ENCODE measurements around a stretch of chr10.

- PRO-cap, result no peak
- RAMPAGE, long total RNA, 3 experiments, result no peak in any of the 3 experiments
Measured at GRCh38 chr10:348306-349005, 213.2 kb downstream of the ZMYND11 start.

DNA sequence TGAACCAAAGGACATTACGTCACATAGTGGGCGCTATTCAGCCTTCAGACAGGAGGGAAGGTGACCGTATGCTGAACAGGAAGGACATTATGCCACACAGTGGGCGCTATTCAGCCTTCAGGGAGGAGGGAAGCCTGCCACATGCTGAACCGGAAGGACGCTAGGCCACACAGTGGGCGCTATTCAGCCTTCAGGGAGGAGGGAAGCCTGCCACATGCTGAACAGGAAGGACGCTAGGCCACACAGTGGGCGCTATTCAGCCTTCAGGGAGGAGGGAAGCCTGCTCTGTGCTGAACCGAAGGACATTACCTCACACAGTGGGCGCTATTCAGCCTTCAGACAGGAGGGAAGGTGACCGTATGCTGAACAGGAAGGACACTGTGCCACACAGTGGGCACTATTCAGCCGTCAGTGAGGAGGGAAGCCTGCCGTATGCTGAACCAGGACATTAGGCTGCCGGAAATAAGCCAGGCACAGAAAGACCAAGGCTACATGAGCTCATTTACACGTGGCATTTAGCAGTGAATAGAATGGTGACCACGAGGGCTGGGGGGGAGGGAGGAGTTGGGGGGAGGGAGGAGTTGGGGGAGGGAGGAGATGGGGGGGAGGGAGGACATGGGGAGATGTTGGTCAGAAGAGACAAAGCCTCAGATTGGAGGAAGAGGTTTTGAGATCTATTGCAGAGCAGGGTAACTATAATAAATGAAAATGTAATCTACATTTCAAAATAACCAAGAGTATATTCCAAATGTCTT, 259.5 kb downstream of the ZMYND11 start:
- PRO-cap, result bidirectional peak, plus-strand start at position 607 of the sequence, minus-strand start at position 464 of the sequence
- RAMPAGE, long total RNA, 3 experiments, result no peak in any of the 3 experiments

DNA sequence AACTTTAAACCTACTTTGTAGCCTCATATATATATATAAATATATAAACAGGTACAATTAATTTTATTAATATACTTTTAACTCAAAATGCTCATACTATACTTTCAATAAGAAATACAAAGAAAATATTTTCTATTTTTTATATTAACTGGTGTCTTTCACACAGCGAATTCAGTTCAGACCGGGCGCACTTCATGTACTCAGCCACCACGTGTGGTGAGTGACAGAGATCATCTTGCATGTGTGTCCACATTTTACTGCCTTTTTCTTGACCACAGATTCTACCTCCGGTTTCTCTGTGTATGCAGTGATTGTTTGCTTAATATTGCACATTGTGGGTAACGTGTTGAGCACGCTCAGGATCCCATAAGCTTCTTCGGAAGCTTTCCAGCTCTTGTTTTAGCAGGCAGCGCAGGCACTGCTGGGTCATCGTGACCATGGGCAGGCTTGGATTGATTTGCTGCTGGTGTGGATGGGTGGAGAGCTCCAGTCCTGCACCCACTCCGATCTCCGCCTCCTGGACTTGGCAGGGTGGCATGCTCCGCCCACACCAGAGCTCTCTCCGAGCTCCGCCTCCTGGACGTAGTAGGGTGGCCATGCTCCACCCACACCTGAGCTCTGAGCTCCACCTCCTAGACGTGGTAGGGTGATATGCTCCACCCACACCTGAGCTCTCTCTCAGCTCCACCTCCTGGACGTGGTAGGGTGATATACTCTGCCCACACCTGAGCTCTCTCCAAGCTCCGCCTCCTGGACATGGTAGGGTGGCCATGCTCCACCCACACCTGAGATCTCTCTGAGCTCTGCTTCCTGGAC, 253.3 kb downstream of the DIP2C start:
- PRO-cap, result no peak
- RAMPAGE, long total RNA, 3 experiments, result no peak in any of the 3 experiments

DNA sequence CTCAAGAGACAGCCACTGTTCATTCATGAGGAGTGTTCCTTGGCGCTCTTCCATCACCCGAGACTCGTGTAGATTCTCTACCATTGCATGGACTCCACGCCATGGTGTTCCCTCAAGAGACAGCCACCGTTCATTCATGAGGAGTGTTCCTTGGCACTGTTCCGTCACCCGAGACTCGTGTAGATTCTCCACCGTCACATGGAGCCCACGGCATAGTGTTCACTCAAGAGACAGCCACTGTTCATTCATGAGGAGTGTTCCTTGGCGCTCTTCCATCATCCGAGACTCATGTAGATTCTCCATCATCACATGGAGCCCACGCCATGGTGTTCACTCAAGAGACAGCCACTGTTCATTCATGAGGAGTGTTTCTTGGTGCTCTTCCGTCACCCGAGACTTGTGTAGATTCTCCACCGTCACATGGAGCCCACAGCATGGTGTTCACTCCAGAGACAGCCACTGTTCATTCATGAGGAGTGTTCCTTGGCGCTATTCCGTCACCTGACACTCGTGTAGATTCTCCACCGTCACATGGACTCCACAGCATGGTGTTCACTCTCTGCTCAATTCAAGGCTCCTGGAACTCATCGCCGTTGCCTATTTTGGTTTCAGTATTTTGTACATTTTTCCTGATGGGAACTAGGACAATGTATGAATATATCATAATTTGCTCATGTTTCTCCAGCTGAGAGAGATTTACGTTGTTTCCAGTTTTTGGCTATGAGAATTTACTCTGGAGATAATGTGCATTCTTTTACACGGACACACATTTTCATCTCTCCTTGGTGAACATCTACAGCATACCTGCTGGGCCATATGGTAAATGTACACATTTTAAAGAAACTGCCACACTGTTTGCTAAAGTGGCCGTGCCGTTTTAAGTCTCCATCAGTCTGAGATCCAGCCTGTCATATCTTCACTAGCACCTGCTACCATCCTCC, 245.1 kb downstream of the DIP2C start:
- PRO-cap, result no peak
- RAMPAGE, long total RNA, 3 experiments, result no peak in any of the 3 experiments

DNA sequence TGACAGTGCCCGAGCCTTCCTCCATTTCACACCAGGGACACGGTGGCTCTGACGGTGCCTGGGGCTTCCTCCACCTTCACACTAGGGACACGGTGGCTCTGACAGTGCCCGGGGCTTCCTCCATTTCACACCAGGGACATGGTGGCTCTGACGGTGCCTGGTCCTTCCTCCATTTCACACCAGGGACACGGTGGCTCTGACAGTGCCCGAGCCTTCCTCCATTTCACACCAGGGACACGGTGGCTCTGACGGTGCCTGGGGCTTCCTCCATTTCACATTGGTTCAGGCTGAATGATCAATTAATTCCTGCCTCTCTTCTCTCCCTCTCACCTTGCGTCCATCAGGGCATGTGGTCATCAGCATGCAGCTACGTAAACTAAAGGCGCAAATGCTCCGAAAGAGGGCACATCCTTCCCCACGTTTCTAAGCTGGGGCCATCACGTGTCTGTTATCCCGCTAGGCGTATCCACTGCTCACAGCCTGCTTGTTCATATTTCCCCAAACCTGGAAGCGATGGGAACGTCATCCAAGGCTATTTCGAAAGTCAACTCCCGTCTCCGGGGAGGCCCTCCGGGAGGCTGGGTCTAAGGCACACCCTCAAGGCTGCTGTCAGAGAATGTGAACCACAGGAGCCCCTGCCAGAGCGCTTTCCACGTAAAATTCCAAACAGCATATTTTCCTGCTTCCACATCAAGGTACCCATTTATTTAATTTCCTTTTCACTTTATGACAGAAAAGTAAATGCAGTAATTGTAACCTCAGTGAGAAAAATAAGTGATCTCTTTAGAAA, 199.3 kb downstream of the DIP2C start:
- PRO-cap, result unidirectional peak, plus-strand start at position 612 of the sequence
- RAMPAGE, long total RNA, 3 experiments, result no peak in any of the 3 experiments

GRCh38 chr10:526751-527410, 162.6 kb downstream of the DIP2C start:
- PRO-cap, result no peak
- RAMPAGE, long total RNA, 3 experiments, result no peak in any of the 3 experiments

GRCh38 chr10:650486-651551, 38.6 kb downstream of the DIP2C start:
- PRO-cap, result unidirectional peak, minus-strand start at chr10:651417
- RAMPAGE, long total RNA, 3 experiments, result no peak in any of the 3 experiments

GRCh38 chr10:654005-654864, 35.2 kb downstream of the DIP2C start:
- PRO-cap, result no peak
- RAMPAGE, long total RNA, 3 experiments, result no peak in any of the 3 experiments

- PRO-cap, result no peak
- RAMPAGE, long total RNA, 3 experiments, result no peak in any of the 3 experiments
Measured at GRCh38 chr10:665395-665896, 24.0 kb downstream of the DIP2C start.

- PRO-cap, result no peak
- RAMPAGE, long total RNA, 3 experiments, result no peak in any of the 3 experiments
Measured at GRCh38 chr10:828424-829144, 102.9 kb downstream of the LARP4B start.

DNA sequence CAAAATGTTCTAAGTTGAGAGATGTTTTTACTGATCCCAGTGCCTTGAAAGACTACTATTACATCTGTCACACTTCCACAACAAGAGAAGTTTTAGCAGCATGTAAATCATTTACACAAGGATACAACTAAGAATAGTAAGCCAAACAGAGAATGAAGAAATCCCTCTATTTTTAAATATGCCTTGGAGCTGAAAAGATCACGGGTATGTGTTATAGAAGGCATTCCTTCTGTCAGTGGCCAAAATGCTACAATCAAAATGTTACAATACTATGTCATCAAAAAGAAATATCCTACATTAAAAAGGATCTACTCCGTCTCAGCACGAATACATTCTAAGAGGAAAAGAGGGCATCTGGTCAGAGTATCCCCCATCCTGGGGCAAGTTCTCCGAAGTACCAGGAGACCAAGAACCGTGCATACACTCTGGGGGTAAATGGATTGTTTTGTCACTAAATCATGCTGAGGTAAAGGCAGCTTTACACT, 52.5 kb downstream of the LARP4B start:
- PRO-cap, result unidirectional peak, plus-strand start at position 219 of the sequence
- RAMPAGE, long total RNA, 3 experiments, result no peak in any of the 3 experiments

DNA sequence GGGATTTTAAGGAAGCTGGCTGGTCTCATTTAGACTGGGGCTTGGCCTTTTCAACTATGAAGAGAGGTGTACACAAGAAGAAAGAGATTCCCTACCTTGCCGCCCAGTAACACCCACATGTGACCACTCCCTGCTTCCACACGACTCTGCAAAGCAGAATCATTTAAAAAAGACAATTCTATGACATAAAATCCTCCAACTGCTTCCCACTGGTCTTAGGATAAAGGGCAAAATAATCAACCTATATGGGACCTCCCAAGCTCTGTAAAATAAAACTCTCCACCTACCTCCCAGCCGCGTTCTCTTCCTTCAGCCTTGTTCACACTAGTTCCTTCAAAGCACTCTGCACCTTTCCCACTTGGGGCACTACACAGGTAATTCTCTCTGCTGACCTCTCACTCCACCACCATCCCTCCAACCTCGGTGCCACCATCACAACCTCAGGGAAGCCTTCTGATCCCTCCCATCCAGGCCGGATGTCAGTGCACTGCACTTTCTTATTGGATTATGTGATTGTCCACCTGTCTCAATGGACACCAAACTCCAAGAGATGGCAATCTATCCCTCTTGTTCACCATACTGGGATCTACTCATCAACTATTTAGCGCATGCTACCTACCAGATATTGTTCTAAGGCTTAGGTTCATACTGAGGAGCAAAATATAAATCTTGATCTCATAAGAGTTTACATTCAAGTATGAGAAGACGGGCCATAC, 7.1 kb downstream of the LARP4B start:
- PRO-cap, result no peak
- RAMPAGE, long total RNA, 3 experiments, result no peak in any of the 3 experiments

- PRO-cap, result unidirectional peak, minus-strand start at chr10:1048069
- RAMPAGE, long total RNA, 3 experiments, result no peak in any of the 3 experiments
Measured at GRCh38 chr10:1047864-1048225, 1.1 kb downstream of the IDI1 start.

DNA sequence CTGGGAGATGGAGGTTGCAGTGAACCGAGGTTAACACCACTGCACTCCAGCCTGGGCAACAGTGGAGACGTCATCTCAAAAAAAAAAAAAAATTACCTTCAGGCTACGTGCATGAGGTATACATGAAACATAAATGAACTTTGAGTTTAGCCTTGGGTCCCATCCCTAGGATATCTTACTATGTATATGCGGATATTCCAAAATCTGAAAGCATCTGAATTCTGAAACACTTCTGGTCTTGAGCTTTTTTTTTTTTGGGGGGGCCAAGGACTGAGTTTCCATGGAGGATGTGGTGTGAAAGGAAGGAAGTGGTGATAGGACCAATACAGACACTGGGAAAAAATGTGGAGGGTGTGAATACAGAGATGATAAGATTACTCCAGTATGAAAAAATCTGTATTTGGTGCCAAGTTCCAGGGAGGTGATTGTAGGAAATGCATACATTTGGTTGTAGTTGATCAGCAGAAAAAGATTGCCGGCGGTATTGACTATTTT, 5.6 kb downstream of the WDR37 start:
- PRO-cap, result no peak
- RAMPAGE, long total RNA, 3 experiments, result no peak in any of the 3 experiments

DNA sequence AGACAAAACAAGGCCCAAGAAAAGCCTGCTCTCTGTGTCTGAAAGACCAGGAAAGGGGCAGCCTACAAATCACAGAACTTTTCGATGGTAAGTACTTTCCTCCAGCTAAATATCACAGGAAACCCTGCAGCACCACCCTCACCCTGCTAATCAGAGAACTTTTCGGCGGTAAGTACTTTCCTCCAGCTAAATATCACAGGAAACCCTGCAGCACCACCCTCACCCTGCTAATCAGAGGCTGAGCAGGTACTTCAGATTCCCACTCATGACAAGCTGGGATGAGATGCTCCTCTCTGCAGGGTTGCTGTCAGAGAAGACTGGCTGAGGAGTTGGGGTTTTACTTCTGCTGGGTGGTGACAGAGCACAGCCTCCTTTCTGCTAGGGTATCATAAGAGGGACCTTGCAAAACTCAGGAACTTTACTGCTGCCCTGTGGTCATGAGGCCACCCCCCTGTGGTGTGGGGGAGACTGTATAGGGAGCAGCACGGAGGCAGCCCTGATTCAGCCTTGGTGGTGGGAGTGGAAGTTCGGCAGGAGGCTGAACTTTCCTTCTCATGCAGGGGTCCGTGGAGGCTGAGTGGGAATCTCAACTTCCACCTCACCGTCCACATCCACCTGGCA, 7.2 kb downstream of the WDR37 start:
- PRO-cap, result no peak
- RAMPAGE, long total RNA, 3 experiments, result no peak in any of the 3 experiments

DNA sequence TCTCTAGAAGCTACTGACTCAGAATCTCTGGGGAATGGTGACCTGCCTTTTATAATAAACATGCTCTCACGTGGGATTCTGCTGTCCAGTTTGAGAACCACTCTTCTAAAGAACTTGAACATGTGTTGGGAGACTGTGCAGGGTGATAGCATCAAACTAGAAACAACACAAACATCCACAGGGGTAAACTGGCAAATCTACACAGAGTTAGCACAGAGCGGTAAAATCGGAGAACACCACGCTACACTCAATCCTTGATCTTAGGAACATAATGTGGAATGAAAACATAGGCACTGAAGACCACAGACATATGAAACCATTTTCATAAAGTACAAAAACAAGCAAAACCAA, 79.1 kb downstream of the WDR37 start:
- PRO-cap, result no peak
- RAMPAGE, long total RNA, 3 experiments, result no peak in any of the 3 experiments

- PRO-cap, result no peak
- RAMPAGE, long total RNA, 3 experiments, result no peak in any of the 3 experiments
Measured at GRCh38 chr10:1240181-1240724, 184.1 kb downstream of the WDR37 start.

- PRO-cap, result no peak
- RAMPAGE, long total RNA, 3 experiments, result no peak in any of the 3 experiments
Measured at GRCh38 chr10:1488857-1489655, 248.3 kb downstream of the ADARB2 start.

DNA sequence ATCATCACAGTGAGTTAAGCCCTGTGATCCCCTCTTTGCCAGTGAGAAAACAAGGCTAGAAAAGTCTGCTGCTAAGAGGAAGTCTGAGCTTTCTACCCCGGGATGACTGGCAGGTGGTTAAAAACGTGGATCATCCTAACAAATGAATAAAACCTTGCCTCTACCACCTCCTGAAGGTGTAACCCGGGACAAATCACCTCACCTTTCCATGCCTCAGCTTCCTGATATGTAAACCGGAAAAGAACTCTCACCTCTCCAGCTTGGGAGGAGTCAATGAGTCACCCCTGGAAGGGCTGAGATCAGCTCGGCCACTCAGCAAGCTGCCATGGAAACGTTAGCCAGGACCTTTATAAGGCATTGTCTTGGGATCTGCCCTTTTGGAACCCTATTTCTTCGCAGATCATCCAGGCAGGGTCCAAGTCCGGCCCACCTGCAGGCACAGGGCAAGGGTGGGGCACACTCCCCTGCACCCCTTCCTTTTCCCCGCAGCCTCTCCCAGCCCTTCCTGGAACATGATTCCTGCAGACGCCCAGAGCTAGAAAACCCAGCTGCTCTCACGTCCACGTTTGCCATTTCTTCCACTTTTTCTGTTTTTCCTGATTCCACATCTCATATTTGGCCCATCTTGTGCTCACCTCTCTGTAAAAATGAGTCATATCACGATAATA, 81.6 kb upstream of the PFKP start:
- PRO-cap, result no peak
- RAMPAGE, long total RNA, 3 experiments, result no peak in any of the 3 experiments

- PRO-cap, result no peak
- RAMPAGE, long total RNA, 3 experiments, result no peak in any of the 3 experiments
Measured at GRCh38 chr10:3002653-3003101, 64.7 kb upstream of the PFKP start.